GM23248 (cell line): ENCODE data around the gene SDC3.

GRCh38 chr1:28110963-28111687 is 22.7 kb upstream of the EYA3 start:
- RAMPAGE, long total RNA: no peak

DNA sequence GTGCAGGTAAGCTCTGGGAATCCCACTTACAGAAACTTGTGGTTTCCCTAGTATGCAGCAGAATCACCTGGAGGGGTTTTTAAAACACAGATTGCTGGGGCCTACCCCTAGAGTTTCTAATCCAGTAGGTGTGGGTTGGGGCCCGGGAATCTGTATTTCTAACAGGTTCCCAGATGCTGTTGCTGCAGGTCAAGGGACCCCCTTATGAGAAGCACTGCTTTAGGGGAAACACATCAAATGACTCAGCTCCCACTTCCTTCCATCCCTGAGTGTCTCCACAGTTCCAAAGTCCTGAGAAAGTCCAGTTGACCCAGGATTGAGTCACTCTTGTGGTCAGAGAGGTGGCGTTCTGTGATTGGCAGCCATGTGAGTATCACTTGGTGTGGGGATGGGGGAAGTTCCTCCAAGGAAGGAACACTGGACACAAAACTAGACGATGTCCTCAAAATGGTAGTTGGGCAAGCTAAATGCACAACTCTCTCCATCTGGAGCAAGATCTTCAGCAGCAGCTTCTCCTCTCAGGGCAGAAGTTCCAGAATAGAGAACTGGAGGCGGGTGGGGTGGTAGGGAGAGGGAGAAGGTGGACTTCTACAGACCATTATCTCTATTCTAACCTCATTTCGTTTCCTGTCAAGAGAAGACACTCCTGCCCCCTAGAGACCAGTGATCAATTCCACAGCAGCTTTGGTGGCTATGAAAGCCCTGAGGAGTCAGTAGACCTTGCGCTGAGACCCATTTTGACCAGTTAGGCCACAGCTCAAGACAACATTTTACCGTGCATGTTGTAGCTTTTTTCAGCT is 24.4 kb upstream of the EYA3 start:
- RAMPAGE, long total RNA: no peak

DNA sequence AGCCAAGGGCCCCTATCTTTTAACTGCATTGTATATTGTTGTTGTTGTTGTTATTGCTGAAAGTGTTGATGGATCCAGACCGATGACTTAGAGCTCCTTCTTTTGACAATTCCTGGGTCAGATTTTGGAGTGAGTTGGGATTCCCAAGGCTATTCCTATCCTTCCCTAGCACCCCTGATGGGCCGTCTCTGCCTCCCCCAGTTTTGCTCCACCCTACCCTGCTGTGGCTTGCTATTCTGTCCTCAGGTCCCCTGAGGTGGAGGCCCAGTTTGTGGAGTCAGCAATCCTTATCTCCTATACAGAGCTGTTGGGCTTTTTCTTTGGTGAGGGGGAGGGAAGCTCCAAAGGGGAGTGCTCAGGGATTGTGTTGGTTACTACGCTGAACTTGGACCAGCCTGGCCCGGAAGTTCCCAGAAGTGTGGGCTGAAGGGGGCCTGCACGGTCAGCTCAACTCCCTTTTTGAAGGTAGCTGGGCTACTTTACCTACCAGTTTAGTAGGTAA is 7.6 kb downstream of the SESN2 start:
- RAMPAGE, long total RNA: no peak

GRCh38 chr1:28510143-28511350 is 4.7 kb downstream of the RCC1 start:
- RAMPAGE, long total RNA: no peak

GRCh38 chr1:28580350-28580929 is 11.6 kb upstream of the RAB42 start:
- RAMPAGE, long total RNA: no peak

DNA sequence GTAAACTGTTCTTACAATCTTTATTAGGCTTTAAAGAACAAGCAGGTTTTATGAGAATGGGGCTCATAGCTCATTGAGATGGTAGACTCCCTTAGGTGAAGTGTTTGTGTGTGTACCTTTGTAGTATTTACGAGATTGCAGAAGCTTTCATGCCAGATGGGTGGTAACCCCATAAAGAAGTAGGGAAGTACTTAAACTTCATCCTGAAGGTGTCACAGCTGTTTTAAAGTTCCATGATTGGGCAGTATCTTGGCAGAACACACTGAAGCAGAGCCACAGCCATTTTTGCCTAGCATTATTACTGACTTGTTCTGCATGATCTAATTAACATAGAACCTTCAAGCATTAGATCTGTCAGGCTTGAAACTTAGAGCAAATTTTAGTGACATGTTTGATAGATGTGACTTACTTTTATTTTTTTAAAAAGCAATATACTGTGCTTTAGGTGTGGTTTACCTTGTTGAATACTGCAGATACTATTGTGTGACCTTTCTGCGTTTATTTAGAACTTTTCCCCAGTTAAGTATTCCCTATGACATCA is 11.6 kb downstream of the YTHDF2 start:
- RAMPAGE, long total RNA: no peak

- RAMPAGE, long total RNA: no peak
Measured at GRCh38 chr1:28774723-28775725, 36.9 kb upstream of the OPRD1 start.

DNA sequence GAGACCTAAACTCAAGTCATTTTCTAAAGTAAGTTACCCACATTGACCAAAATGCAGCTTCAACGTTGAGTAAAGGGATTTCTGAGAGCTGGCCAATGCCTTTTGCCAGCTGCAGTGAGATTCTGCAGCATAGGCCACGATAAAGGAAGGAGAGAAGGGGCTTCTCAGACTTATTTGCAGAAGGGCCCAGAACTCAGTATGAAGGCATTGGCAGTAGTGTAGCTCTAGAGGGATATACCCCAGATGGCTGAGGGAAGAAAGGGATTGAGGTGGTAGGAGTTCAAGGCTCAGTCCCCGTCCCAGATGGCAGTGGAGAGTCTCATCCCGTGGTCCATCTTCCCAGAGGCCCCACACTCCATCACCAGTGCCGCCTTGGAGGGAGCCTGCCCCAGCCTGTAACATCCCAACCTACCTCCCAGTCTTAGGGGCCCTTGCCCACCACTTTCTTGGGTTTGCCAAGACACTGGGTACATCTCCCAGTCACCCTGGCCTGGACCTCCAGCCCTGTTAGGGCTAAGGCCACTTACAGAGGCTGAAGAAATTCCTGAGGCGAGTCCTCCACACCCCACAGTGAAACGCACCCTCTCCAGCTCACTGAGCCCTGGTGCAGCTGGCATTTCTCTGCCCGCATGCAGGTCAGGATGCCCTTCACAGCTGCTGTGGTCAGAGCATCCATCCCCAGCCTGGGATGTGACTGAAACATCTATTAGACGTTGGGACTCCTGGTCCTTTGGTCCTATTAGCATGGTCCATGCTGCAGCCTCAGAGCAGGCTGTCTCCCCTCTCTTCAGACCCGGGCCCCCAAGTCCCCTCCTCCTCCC is 3.4 kb downstream of the TMEM200B start:
- RAMPAGE, long total RNA: no peak

DNA sequence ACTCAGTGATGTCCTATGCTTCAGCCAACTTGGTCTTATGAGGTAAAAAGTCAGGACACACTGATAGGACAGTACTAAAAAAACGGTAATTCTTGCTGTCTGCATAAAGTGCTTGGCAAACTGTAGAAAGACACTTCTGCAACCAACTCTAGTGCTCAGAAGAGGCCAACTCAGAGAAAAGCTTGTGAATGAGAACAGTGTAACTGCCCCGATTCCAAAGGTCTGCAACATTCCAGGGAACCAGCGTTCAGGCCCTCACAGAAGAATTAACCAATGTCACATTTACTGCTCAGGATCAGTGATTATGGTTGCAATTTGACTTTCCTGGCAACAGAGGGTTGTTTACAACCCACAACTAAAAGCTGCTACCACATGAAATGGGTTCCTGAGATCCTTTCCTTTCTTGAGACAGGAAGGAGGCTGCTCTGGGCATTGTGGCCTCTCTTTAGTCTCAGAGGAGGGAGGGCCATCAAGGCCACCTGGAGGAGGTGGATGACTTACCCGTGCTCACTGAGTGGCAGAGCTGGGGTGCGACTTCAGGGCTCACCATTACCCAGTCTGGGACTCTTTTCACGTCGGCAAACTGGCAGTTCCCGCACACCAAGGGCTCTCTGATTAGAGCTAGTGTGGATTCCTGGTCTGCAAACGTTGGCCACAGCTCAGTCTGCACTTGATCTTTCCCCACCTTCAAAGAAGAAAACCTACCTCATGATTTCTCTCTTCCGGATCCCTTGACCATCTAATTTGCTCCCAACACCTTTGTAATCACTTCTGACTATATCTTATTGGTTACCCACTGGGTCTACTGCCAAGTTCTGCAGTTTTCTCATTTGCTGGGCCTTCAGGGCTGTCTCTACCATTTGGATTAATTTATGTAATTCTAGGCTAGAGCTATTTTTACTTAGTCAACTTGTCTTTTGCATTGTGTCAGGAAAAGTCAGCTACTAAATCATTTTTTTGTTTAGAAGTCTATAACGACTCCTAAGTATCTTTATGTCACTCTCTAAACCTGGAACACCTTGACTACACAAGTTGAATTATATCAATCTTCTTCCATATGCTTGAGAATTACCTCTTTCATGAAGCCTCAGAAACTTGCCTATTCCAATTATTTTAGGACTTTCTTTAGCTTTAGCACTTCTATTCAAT is 15.1 kb downstream of the SRSF4 start:
- RAMPAGE, long total RNA: no peak

DNA sequence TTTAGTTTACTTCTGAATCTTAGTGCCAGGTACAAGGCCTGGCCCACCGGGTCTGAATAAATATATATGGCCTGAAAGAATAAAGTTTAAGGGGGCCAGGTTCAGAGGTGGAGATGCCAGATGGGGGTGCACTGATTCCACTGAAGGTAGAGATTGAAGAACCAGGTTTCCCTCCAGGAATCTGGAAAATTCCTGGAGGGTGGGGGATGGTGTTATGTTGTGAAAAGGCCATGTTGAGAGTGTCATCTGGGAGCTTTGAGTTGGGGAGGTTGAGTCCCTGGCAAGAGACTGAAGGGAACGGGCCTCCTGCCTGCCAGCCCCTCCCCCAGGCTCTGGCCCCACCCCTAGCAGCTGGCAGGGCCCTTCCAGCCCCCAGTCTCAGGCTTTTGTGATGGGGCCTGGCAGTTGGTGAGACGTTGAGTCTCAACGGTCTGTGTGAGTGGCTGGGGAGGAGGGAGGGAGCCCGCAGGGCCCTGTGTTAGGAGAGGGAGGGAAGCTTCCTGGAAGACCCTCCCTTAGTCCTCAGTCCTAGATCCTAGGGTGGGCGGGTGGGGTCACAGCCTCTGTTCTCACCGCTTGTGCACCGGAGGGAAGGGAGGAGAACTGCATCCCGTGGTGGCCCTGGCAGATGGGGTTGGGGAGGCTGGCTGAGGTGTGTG is 4.1 kb downstream of the PTPRU start:
- RAMPAGE, long total RNA: no peak

DNA sequence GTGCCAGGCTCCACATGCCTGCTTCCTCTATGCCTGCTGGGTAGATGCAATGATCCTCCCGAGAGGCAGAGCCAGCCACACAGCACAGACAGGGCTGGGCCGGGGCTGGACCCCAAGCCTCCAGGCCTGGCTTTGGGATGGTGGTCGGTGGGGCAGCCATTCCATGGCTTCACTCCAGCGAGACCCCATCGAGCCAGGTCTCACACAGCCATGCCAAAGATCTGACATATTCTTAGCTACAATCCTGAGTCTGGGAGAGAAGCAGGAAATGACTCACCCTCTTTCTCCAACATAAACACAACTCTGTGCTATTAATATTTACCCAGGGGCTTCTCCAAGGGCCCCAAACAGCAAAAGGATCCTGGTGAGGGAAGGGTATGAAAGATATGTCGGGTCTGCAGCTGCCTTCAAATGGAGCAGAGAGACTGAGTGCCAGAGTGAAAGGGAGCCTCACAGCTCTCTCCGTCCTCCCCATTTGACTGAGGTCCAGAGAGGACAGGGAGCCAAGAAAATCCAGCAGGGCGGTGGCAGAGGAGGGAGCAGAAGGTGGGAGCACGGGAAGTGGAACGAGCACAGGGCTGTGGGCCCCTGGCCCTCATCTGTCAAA is 639.5 kb downstream of the MATN1 start:
- RAMPAGE, long total RNA: no peak

GRCh38 chr1:30732206-30733277 is 9.2 kb upstream of the MATN1 start:
- RAMPAGE, long total RNA: no peak

DNA sequence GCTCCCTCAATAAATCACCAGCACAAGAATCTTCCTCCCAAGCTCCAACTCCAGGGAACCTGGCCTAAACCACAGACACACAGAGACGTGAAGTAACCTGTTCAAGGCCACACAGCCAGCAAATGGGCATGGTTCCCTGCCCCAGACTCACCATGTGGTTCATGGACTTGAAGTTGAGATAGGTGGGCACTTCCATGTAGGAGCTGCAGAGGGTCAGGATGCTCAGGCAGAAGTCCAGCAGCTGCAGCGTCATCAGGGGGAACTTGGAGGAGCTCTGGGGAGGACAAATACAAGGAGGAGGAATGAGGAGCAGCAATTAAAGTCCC is 15.4 kb upstream of the MATN1 start:
- RAMPAGE, long total RNA: no peak

- RAMPAGE, long total RNA: no peak
Measured at GRCh38 chr1:30751186-30751813, 6.3 kb downstream of the LAPTM5 start.

DNA sequence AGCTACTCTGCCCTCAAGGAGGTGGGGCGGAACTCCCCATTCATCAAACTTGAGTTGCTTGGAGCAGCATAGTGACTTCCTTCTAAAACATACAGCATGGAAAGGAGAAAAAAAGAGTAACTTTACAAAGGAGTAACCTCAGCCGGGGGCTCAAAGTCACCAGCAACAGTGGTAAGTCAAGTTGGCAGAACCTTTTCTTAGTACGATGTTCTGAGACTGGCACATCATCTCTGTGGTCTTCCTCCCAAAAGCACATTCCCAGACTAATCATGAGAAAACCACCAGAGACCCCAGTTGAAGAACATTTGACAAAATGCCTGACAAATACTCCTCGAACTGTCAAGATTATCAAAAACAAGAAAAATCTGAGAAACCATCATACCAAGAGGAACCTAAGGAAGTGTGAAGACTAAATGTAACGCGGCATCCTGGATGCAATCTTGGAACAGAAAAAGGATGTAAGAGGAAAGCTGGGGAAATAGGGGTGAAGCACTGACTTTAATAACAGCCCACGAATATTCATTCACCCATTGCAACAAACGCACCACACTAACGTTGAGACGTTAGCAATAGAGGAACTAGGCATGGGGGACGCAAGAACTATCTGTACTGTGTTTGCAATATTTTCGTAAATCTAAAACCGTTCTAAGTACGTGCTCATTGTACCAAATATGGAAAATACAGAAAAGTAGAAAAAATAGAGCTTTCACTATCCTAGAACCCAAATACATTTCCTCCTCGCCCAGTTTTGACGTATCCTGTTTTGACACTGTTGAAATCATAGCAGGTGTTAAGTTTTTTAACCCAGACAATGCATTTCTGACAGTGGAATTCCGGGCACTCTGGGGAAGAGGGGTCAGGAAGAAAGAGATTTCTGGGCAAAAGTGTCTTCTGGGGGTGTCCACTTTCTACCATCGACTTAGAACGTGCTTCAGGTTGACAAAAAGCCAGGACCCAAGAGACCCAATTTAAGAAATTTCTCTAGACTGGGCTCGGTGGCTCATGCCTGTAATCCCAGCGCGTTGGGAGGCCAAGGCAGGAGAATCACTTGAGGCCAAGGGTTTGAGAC is 4.0 kb downstream of the LAPTM5 start:
- RAMPAGE, long total RNA: no peak

GRCh38 chr1:30786250-30787094 is 28.9 kb upstream of the LAPTM5 start:
- RAMPAGE, long total RNA: no peak

- RAMPAGE, long total RNA: no peak
Measured at GRCh38 chr1:30877379-30878215, 31.0 kb downstream of the SDC3 start.

DNA sequence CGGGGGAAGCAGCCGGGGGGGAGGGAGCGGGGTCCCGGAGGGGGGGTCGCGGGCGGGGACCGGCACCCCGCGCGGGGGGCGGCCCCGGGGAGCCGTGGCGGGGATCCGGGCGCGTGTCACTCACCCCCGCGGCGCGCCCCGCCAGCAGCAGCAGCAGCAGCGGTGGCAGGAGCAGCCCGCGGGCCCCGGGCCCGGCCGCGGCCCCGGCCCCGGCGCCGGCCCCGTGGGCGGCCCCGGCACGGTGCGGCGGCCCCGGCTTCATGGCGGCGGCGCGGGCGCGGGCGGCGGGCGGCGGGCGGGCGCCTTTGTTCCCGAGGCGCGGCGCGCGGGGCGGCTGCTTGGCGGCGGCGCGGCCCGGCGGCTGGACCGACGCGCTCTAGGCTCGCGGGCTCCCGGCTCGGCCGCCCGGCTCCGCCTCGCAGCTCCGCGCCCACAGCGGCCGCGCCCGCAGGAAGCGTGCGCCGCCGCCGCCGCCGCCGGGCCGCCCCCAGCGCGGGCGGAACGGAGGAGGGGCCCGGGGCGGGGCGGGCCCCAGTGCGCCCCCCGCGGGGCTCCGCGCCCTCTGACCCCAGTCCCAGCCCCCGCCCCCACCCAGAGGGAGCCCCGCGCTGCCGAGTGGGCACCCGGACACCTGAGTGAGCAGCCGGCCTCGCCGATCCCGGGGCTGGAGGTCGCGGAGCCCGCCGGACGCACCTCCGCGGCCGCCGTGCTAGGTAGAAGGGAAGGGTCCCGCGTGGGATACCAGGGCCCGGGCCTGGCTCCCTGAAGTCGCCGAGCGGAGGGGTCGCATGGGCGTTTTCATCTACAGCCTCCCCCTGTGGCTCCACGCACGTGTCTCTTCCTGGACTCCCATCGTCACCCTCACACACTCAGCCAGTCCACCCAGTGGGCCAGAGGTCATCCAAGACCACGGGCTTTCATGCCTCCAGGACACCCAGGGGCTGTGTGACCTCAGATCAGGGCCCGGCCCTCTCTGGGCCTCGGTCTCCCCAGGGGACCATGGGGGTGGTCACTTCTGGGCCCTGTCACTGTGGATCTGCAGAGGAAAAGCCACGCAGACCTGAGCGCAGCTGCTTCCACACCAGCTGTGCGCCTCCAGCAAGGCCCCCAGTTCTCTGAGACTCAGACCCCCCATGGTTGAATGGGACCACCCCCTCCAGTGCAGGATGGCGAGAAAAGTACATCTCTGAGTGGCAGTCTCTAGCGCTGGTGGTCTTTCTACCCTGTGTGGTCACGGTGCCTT is at the start of gene SDC3:
Gene SDC3 (minus strand): TSS at position 434 of the 1,243 bp plus-strand sequence.
- RAMPAGE, long total RNA: no peak

DNA sequence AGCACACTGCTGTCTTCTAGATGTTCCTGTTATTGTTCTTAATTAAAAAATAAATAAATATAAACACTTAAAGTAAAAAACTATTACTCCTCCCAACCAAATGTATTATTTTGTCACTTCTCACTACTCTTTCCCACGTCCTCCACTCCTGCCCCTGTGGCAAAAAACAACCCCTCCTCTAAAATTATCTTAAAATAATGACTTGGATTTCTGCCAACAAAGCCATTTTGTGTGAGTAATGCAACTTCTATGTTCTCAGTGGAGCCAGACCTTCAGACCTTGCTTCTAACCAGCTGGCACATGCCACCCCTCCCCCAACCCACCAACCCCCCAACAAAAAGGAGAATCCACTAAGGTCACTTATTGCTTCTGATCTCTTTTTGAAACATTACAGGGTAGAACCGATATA is 58.1 kb upstream of the SDC3 start:
- RAMPAGE, long total RNA: no peak

- RAMPAGE, long total RNA: no peak
Measured at GRCh38 chr1:31005817-31006249, 59.7 kb downstream of the PUM1 start.